ENCODE data around the genes LRIG2, SYT6, SIKE1, SYCP1 and SLC22A15.

GRCh38 chr1:112956848-112957385 is 921 bp upstream of the SLC16A1 start:
- PRO-cap, 4 experiments = peak in 1 of 4 experiments; most common plus-strand start chr1:112957019 (in 1)
- RAMPAGE, long total RNA, 4 experiments = no peak in any of the 4 experiments

DNA sequence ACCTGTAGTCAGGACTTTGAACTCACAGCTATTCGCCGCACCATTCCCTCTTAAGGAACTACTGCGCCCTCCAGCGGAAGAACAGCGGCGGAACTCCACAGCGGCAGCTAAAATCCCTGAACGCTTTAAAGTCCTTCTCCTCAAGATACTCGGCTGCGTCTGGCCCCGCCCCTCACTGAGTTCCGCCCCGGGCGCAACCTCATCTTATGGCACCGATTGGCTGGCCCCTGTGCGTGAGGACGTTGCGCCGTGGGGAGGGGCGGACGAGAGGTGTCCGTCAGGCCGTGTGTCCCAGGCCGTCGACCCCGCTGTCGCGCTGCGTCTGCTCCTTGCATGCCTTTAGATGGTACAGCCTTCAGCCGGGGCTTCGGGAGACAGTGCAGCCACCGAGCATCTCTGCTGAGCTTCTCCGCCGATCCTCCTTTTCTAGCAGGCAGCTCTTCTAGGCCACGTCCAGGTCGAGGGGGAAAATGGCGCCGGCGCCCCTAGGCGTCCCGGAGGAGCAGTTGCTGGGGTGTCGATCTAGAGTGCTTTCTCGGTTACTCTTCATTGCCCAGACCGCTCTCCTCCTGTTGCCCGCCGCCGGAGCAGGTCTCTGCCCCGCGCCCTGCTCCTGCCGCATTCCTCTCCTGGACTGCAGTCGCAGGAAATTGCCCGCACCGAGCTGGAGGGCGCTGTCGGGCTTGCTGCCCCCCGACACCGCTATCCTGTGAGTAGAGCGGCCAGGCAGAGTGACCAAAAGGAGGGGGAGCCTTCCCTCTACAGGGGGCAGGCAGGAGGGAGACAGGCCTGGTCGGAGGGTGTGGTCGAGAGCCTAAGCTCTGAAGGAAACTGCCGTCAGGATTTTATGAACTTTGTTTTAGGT is at the start of gene LRIG2:
TSS of gene LRIG2 (plus strand) at position 262 of the 865 bp plus-strand sequence.
- PRO-cap, 4 experiments = peak in 4 of 4 experiments; most common plus-strand start position 285 of the sequence (in 4); most common minus-strand start position 127 of the sequence (in 4)
- RAMPAGE, long total RNA, 4 experiments = start-site peak on the plus strand in 3 of 4 experiments, centred at positions 259 to 264 of the sequence, 114 to 249 reads per replicate; start-site peak on the minus strand in 2 of 4 experiments, centred at positions 146 to 159 of the sequence, 12 to 16 reads per replicate

DNA sequence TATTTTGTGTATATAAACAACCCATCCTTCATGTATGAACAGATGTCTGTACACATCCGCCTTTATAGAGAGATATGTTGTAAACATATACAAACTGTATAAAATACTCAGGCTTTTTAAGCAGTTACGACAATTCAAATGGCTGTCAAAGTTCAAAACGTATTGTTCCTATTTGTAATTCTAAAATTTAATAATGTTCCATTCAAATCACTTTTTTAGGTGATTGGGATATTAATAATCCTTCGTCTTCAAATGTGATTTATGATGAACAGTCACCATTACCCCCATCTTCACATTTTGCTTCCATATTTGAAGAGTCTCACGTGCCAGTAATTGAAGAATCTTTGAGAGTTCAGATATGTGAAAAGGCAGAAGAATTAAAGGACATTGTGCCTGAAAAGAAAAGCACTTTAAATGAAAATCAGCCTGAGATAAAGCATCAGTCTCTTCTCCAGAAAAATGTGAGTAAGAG is 76.6 kb downstream of the PHTF1 start:
- PRO-cap, 4 experiments = no peak in any of the 4 experiments
- RAMPAGE, long total RNA, 4 experiments = no peak in any of the 4 experiments

GRCh38 chr1:113763532-113764004 is 4.3 kb upstream of the PHTF1 start:
- PRO-cap, 4 experiments = no peak in any of the 4 experiments
- RAMPAGE, long total RNA, 4 experiments = no peak in any of the 4 experiments

DNA sequence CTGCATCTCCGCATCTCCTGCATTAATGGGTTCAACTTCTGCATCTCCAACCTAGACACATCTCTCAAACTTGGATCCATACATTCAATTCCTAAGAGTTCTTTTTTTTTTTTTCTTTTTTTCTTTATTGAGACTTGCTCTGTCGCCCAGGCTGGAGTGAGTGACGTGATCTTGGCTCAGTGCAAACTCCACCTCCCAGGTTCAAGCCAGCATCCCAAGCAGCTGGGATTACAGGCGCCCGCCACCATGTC is 18.8 kb downstream of the RSBN1 start:
- PRO-cap, 4 experiments = no peak in any of the 4 experiments
- RAMPAGE, long total RNA, 4 experiments = no peak in any of the 4 experiments

DNA sequence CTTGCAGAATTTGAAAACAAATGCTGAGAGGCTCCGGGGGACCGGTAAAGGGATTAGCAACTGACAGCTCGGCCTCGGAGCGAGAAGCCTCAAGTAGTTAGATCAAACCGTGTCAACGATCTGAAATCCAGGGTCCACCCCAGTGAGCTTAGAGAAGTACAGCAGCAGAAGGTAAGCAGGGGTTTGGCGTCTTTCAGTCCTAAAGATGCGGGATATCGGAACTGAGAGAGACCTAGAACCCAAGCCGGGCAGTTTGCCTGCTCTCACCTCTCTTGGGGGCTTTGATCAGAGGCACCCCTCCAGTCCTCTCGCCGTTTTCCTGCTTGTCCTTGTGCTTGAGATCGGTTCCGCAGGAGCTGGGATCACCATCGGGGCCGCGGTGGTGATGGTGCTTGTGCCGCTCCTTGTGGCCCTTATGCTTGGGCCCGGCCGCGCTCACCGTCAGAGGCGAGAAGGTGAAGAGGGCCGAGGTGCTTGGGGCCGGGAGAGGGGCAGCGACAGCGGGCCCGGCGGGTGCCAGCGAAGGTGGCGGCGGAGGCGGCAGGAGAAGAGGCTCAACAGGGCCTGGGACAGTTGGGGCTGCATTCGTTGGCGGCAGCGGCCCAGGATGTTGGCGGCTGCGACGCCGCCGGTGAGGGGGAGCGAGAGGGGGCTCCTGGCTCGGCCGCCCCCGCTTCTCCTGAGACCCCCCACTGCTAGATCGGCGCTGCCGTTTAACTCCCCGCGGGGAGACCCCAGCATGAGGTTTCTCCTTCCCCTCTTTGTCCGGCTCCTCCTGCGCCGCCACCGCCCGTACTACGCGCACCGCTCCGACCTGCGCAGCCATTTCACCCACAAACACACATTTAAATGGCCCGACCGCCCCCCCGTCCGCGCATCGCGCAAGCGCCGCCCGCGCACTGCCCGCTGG is 578 bp downstream of the RSBN1 start:
- PRO-cap, 4 experiments = peak in 4 of 4 experiments; most common plus-strand start position 444 of the sequence (in 4); most common minus-strand start position 820 of the sequence (in 2)
- RAMPAGE, long total RNA, 4 experiments = start-site peak on the minus strand in 4 of 4 experiments, centred at positions 322 to 846 of the sequence, 18 to 229 reads per replicate

GRCh38 chr1:113899925-113900553 is 4.6 kb downstream of the AP4B1 start:
- PRO-cap, 4 experiments = no peak in any of the 4 experiments
- RAMPAGE, long total RNA, 4 experiments = no peak in any of the 4 experiments

GRCh38 chr1:114002597-114003245 is 23.4 kb downstream of the OLFML3 start:
- PRO-cap, 4 experiments = no peak in any of the 4 experiments
- RAMPAGE, long total RNA, 4 experiments = no peak in any of the 4 experiments

- PRO-cap, 4 experiments = no peak in any of the 4 experiments
- RAMPAGE, long total RNA, 4 experiments = no peak in any of the 4 experiments
Observed at GRCh38 chr1:114153353-114154153, at the start of gene SYT6. Gene SYT6 (minus strand): TSS chr1:114153869.

DNA sequence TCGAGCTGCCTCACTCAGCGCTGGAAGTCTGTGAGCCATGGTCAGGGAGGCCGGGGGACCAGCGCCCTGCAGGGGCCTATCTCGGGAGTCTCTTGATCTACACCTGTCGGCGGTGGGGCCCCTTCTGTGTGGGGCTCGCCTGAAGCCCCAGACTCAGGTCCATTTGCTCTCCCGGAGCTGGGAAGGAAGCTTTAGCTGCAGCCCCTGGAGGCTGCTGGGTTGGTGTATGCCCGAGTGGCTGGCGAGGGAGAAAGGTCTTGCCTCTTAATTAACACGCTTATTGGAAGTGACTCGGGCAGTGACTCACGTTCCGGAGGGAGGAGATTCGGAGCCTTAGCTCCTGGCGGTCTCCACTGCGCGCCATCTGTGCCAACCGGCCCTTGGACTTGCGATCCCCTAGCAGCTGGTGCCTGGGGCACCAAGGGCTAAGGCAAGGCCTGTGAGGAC is 1.1 kb upstream of the SYT6 start:
- PRO-cap, 4 experiments = no peak in any of the 4 experiments
- RAMPAGE, long total RNA, 4 experiments = no peak in any of the 4 experiments

GRCh38 chr1:114511390-114511678 is 331 bp upstream of the TRIM33 start:
- PRO-cap, 4 experiments = peak in 1 of 4 experiments; most common plus-strand start chr1:114511577 (in 1); most common minus-strand start chr1:114511550 (in 1)
- RAMPAGE, long total RNA, 4 experiments = no peak in any of the 4 experiments

GRCh38 chr1:114727515-114728276 is 11.1 kb upstream of the NRAS start:
- PRO-cap, 4 experiments = no peak in any of the 4 experiments
- RAMPAGE, long total RNA, 4 experiments = no peak in any of the 4 experiments

DNA sequence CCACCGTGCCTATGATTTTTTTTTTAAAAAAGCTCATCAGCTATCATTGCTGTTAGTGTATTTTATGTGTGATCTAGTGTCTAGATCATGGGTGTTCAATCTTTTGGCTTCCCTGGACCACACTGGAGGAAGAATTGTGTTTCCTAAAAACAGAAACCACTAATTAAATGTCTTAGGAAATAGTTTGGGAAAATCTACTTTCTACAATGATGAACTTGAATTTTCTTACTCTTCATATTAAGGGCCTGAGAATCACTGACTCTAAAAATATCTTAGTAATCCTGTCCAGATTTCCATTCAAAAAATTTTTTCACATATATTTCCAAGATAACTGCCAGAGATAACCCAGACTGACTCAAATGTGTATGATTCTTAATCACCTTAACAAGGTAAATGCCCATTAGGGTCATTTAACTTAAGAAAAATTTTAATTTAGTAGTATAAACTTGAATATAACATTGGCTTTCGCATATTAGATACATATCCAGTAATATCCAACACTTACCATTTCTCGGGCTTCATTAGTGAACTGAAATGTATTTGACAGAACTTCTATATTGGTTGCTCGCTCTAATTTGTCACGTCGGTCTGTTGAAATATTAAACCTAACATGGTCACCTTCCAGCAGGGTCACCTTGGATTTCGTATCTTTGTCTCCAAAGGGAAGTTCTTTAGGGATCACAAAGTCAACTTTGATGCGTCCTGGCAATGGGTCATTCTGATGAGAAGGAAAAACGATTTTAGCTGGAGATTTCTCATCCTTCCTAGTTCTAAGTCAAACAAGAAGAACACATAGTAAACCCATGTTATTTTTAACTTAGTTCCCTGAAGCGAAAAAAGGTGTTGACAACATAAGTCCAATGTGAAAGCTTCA is 15.8 kb upstream of the NRAS start:
- PRO-cap, 4 experiments = no peak in any of the 4 experiments
- RAMPAGE, long total RNA, 4 experiments = no peak in any of the 4 experiments

DNA sequence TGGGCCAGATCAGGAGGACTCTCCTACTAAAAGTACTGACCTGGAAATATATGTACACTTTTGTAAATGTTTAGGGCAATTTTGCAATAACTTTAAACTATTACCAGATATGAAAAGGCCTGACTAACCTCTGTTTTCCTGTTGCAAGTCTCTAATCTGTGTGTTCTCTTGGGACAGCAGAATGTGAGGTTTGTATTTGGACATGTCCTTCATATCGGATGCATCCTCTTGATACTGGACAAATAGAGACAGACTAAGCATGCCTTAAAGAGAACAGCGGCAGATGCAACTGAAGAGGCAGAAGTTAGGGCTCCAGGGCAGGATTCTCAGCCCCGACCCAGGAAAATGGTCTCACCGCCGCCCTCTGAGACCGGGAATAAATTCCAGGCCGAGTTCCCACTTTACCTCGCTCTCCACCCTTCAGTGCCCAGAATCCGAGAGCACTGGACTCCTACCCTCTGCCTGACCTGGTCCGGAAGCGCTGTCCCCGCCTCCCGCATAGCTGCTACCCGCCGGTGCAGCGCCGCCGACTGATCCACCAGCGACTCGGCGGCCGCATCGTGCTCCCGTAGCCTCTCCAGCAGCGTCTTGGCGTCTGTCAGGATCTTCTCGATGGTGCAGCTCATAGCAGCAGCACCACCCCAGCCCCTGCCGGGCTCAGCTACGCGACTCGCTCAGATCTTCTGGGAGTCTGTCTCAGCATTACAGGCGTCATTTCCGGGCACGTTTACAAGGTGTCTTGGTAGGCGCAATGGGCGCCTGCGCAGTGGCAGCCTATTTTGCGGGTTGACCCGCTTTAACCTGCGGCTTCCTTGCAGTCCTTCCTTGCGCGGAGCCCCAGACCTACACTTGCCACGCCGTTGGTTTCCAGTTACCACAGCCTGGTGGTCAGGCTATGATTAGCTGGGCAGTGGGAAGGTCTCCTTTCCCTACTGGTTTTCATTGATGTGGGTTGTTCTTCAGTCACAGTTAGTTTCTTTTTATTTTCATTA is at the start of gene SIKE1:
TSS of gene SIKE1 (minus strand) at position 704 of the 992 bp plus-strand sequence.
- PRO-cap, 4 experiments = peak in 4 of 4 experiments; most common plus-strand start position 817 of the sequence (in 4); most common minus-strand start position 650 of the sequence (in 4)
- RAMPAGE, long total RNA, 4 experiments = start-site peak on the minus strand in 4 of 4 experiments, centred at positions 673 to 680 of the sequence, 292 to 481 reads per replicate

- PRO-cap, 4 experiments = no peak in any of the 4 experiments
- RAMPAGE, long total RNA, 4 experiments = no peak in any of the 4 experiments
Observed at GRCh38 chr1:114854641-114855007, at the start of gene SYCP1. Gene SYCP1 (plus strand): TSS chr1:114854863.

DNA sequence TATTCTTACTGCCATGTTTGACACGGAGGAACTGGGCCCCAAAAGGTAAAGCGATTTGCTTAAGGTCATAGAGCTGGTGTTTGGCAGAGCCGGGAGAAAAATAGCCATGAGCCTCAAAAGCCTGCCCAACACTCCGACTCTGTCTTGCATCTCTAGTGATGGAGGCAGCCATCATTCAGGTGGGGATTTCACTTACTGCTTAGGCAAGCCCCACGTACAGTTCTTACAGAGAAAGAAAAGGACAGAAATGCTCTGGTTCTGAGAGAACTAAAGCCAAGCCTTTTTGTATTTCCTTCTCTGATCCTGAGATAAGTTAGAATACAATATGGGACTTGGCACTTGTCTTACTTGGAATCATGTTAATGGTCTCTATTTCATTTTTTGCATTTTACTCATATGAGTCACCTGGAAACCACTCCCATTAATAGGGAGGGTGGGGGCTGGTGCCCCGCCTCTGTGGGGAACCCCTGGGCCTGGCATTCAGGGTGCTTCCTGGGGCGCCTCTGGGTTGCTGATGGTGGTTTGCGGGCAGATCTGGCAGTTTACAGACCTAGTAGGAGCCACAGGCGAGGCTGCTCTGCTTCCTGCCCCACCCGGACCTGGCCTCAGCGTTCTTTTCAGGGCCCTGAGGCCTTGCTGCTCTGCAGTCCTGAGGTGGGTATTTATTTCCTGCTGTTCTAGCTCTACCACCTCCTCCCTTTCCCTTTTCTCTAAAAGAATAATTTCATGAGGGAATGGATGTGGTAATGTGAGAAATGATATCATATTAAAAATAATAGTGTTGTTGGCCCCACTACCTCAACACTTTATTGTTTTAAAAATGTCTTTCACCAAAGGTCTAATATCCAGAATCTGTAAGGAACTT is 26.7 kb downstream of the TSPAN2 start:
- PRO-cap, 4 experiments = no peak in any of the 4 experiments
- RAMPAGE, long total RNA, 4 experiments = no peak in any of the 4 experiments

- PRO-cap, 4 experiments = no peak in any of the 4 experiments
- RAMPAGE, long total RNA, 4 experiments = no peak in any of the 4 experiments
Observed at GRCh38 chr1:115063212-115063609, 26.1 kb downstream of the TSPAN2 start.

DNA sequence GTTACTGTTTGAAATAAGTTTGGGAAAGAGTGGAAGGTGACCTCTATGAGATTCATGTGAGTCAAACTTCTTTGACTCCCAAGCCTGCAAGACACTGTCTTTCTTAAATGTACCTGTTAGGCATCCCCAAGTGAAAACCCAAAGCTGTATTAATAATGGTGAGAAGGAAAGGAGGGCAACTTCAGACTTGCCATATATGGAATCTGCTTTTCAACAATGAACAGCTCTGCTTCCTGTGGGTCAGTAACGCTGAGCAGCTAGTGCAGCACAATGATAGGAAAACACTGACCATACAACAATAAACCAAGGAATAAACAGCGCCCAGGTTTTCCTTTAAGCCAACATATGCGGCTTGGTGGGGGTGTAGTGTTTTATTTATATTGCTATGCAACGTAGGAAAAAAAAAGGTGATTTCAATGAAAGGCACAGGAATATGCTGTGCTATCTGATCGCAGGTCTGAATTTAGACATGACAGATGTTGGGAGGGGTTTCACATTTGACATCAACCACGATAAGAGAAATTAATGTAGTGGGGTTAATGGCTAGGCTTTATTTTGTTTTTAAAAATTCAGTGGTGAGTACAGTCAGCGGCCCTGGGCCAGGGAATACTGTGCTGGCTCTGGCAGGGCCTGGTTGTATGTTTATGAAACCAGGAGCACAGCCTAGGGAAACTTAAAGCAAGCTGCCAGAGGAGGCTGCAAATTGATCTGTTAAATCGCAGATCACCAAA is 4.4 kb downstream of the TSPAN2 start:
- PRO-cap, 4 experiments = no peak in any of the 4 experiments
- RAMPAGE, long total RNA, 4 experiments = no peak in any of the 4 experiments

- PRO-cap, 4 experiments = no peak in any of the 4 experiments
- RAMPAGE, long total RNA, 4 experiments = no peak in any of the 4 experiments
Observed at GRCh38 chr1:115342086-115342341, 4.0 kb upstream of the NGF start.

DNA sequence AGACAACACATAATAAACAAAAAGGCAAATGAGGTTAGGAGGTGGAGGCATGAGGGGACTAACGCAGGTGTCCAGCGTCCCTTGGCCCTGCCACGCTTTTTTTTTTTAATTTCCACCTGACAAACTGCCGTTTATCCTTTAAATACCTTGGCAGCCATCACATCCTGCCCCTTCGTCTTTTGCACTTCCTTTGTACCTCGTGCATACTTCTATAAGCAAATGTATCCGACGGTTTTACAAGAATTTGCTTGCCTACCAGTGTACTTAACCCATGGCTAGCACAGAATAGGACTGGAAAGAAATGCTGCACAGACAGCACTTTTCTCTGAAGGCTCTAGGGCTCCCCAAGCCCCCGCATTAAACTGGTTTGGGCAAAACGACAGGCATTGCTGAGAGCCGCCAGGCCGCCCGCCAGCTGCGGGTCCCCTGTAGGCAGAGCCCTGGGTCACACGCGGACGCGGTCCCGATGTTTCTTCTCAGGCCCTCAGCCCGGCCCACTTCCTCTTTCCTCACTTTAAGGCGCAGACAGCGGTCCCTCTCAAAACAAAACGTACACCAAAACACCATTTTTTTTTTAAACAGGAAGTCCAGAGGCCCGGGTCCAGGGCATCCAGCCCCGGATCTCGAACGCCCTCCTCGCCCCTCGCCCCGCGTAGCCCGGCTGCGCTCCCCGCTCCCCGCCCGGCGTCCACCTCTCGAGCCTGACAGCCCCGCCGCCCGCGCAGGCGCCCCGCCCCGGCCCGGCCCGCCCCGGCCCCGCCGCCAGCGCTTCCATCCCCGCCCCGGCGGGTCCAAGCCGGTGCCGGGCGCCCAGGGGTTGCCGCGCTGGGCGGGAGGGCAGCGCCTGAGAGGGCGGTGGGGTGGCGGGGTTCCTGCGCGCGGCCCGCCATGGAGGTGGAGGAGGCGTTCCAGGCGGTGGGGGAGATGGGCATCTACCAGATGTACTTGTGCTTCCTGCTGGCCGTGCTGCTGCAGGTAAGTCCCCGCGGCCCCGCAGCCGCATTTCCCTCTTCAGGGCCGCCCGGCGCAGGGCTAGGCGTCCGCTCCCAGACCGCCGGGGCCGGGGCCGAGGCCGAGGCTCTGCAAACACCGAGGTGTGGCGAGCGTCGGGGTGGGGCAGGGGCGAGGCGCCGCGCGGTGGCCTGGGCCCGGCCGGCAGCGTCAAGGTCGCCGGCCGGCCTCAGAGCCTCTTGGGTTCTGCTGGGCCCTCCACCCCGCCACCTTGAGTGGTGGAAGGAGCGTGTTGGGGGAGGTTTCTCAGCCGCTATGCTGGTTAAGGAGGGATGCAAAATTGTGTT is at the start of gene SLC22A15:
TSS of gene SLC22A15 (plus strand) at position 774 of the 1,298 bp plus-strand sequence.
- PRO-cap, 4 experiments = peak in 4 of 4 experiments; most common plus-strand start position 512 of the sequence (in 2); most common minus-strand start position 439 of the sequence (in 3)
- RAMPAGE, long total RNA, 4 experiments = no peak in any of the 4 experiments

All from spleen (tissue), 7 donors.